GM12878 (cell line): ENCODE measurements around the gene TAF3.

- RAMPAGE, long total RNA = no peak
- RRBS, 2 experiments = no CpG with 5 or more reads among the region's 26 CpGs
CAGE:
- cytosol, long polyA minus RNA = no peak
- cytosol, long polyA plus RNA = no peak
- long polyA plus RNA = no peak
- nucleolus, long total RNA = no peak
- nucleus, long polyA plus RNA = no peak
- nucleus, long total RNA = no peak
Measured at GRCh38 chr10:7367168-7368088, 43.4 kb downstream of the SFMBT2 start.

GRCh38 chr10:7381580-7382032, 29.2 kb downstream of the SFMBT2 start:
- RAMPAGE, long total RNA = no peak
- RRBS, 2 experiments = no CpG with 5 or more reads among the region's 3 CpGs
CAGE:
- cytosol, long polyA minus RNA = no peak
- cytosol, long polyA plus RNA = no peak
- long polyA plus RNA = no peak
- nucleolus, long total RNA = no peak
- nucleus, long polyA plus RNA = no peak
- nucleus, long total RNA = no peak

DNA sequence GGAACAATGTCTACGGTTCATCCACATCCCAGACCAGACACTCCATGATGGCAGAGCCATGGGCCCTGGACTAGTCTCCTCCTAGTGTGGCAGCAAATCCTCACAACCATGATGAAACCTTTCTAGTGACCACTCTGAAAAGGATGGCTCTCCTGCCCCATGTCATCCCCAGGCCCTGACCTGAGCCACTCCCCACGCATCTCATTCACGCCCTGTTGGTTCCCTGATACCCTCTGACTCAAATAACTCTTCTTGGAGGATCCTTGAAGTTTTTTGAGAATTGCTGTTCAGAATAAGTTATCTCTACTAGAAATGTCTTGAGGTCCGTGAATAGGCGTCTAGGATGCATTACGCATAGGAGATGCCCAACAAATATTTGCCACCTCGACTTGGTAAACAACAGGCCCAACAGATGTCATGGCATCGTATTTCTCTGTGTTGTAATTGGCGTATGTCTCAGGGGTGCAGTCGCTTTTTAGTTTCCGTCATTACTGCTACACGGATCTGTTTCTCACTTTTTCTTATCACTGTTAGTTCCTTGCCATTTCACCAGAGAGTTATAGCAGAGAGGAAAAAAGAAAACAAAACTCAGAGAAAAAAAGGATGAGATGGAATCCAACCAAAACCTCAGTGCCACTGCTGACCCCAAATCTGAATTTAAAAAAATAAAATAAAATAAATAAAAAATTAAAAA, 72.9 kb upstream of the SFMBT2 start:
- RAMPAGE, long total RNA = no peak
- RRBS, 2 experiments = no CpG with 5 or more reads among the region's 12 CpGs
CAGE:
- cytosol, long polyA minus RNA = no peak
- cytosol, long polyA plus RNA = no peak
- long polyA plus RNA = no peak
- nucleolus, long total RNA = no peak
- nucleus, long polyA plus RNA = no peak
- nucleus, long total RNA = no peak

- RAMPAGE, long total RNA = no peak
- RRBS, 2 experiments = no CpG with 5 or more reads among the region's 9 CpGs
CAGE:
- cytosol, long polyA minus RNA = no peak
- cytosol, long polyA plus RNA = no peak
- long polyA plus RNA = no peak
- nucleolus, long total RNA = start-site peak on the minus strand at chr10:7484602-7484638, 5 reads
- nucleus, long polyA plus RNA = no peak
- nucleus, long total RNA = no peak
Measured at GRCh38 chr10:7484306-7484885, 73.6 kb upstream of the SFMBT2 start.

DNA sequence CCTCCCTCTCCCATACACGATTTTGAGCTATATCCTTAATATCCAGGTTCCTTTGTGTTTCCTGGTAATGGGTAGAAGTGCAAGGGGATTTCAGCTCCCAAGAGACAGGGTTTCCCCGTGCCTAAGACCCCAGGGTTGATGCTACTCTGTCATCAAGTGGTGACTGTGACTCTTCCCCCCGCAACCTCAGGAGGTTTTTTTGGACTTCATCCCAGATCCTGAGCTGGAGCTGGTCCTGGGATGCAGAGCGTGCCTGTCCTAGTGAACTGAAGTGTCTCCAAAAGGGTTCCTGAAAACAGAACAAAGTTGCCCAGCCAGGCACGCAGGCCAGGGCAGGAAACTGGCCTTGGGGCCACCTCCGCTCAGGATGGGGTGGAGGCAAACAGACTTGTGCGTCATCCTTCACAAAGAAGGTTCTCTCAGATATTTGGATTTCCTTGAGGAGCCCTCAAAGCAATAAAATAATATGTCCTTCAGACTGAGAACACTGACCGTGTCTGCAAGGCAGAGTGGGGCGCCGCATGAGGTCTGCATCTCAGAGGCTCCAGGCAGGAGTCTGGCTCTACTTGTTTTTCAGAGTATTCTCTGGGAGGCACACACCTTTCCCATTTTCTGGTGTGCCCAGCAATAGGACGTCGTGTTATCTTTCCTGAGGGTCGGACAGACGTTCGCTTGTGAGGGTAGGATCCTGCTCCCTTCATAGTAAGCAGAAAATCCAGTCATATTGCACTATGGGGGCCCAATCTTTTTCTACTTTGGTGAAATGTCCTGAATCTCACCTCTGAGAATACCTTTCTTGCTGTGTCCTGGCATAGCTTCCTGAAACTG, 118.8 kb downstream of the ITIH5 start:
- RAMPAGE, long total RNA = no peak
- RRBS, 2 experiments = no CpG with 5 or more reads among the region's 15 CpGs
CAGE:
- cytosol, long polyA minus RNA = no peak
- cytosol, long polyA plus RNA = no peak
- long polyA plus RNA = no peak
- nucleolus, long total RNA = no peak
- nucleus, long polyA plus RNA = no peak
- nucleus, long total RNA = no peak

GRCh38 chr10:7778727-7779130, 9.1 kb downstream of the KIN start:
- RAMPAGE, long total RNA = no peak
- RRBS, 2 experiments = no CpG with 5 or more reads among the region's 5 CpGs
CAGE:
- cytosol, long polyA minus RNA = no peak
- cytosol, long polyA plus RNA = no peak
- long polyA plus RNA = no peak
- nucleolus, long total RNA = no peak
- nucleus, long polyA plus RNA = no peak
- nucleus, long total RNA = no peak

DNA sequence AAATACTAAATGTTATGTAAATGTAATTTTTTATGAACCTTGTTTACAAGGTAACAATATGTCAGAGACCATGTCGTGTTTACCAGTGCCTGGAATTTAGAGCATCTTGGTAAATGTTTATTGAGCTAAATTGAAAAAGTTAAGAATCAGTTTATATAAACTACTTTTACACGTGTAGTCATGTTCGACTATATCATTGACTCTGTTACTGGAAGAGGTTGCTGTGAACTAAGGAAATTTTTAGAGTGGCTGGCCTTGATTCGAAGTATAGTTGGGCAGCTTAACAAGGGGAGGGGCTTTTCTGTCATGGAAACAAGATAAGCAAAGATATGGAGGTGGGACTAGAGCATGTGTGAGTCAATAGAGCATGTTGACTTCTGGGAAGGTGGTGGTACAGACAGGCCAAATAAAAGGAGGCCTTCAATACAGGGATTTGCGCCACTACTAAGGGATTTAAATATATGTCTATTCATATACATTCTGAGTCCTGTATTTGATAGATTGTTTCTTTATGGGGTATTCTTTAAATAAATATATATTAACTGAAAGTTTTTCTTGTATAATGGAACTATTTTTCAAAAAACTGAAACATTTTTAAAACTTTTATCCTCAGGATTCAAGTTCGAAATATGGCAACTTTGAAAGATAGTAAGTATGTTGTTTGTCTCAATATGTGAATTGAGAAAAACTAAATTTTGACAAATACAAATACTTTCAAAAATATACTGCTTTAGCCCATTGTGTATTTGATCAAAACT, 7.7 kb downstream of the ATP5F1C start:
- RAMPAGE, long total RNA = no peak
- RRBS, 2 experiments = no CpG with 5 or more reads among the region's 6 CpGs
CAGE:
- cytosol, long polyA minus RNA = no peak
- cytosol, long polyA plus RNA = no peak
- long polyA plus RNA = no peak
- nucleolus, long total RNA = no peak
- nucleus, long polyA plus RNA = no peak
- nucleus, long total RNA = no peak

DNA sequence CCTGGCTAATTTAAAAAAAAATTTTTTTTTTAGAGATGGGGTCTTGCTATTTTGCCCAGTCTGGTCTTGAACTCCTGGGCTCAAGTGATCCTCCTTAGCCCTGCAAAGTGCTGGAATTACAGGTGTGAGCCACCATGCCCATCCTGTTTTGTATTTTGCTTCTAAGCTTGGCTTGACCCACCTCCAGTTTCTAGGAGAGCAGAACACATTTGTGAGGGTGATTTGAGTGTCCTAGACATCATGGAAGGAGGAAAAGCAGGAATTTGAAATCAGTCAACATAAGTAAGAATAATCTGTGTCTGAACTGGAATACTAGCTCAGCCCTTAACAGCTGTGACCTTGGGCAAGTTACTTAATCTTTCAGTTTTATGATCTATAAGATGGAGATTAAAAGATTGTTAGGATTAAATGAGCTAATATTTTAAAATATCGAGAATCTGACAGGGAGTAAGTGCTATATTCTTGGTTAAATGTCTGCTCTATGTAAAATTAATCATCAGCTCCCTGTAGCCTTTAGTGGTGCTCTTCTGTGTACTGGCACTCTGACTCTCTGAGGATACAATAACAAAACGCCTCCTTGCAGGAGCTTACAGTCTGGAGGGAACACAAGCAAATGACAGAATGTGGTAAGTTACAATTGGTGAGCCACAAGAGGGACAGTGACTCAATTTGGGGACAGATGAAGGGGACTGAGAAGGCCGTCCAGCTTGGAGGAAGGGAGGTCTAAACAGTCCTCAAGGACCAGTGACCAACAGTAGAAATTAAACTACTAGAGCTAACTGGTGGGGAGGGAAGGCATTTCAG, 9.1 kb upstream of the TAF3 start:
- RAMPAGE, long total RNA = no peak
- RRBS, 2 experiments = no CpG with 5 or more reads among the region's 3 CpGs
CAGE:
- cytosol, long polyA minus RNA = no peak
- cytosol, long polyA plus RNA = no peak
- long polyA plus RNA = no peak
- nucleolus, long total RNA = no peak
- nucleus, long polyA plus RNA = no peak
- nucleus, long total RNA = no peak

GRCh38 chr10:7818184-7818974, at the start of gene TAF3:
TAF3 (plus strand) TSS chr10:7818505.
- RAMPAGE, long total RNA = start-site peak on the plus strand at chr10:7818503-7818529, 299 and 289 reads in 2 replicates
- RRBS, 2 experiments = 1 to 2% methylated on average over 16 to 22 of the region's 70 CpGs
CAGE:
- cytosol, long polyA minus RNA = start-site peak on the plus strand at chr10:7818511-7818534, 759 reads
- cytosol, long polyA plus RNA = no peak
- long polyA plus RNA = no peak
- nucleolus, long total RNA = start-site peak on the plus strand at chr10:7818504-7818534, 278 reads
- nucleus, long polyA plus RNA = no peak
- nucleus, long total RNA = no peak

DNA sequence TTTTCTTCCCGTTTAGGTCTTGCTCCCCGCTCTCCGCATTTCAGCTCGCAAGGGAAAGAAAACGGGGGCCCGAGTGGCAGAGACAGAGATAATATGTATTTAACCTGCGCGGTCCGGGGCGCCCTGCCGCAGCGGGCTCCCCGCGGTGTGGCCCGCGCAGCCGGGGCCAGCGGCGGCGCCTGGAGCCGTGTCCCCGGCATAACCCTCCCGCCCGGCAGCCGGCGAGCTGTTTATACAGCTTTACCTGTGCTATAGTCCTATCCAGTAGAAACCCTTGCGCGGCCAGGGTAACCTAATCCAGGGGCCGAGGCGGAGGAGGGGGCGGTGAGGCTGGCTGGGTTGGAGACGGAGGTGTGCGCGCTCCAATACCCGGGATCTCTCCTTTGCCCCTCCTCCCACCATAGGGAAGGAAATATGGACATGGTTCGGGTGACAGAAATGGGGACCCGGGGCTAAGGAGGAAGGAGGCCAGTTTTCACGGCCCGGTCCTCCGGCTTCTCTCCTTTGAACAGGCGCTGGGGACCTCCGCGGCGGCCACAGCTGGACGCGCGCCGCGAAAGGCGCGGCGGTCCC, 5.0 kb upstream of the GATA3 start:
- RAMPAGE, long total RNA = no peak
- RRBS, 2 experiments = 18 to 37% methylated on average over 19 to 21 of the region's 52 CpGs
CAGE:
- cytosol, long polyA minus RNA = no peak
- cytosol, long polyA plus RNA = no peak
- long polyA plus RNA = no peak
- nucleolus, long total RNA = no peak
- nucleus, long polyA plus RNA = no peak
- nucleus, long total RNA = no peak

DNA sequence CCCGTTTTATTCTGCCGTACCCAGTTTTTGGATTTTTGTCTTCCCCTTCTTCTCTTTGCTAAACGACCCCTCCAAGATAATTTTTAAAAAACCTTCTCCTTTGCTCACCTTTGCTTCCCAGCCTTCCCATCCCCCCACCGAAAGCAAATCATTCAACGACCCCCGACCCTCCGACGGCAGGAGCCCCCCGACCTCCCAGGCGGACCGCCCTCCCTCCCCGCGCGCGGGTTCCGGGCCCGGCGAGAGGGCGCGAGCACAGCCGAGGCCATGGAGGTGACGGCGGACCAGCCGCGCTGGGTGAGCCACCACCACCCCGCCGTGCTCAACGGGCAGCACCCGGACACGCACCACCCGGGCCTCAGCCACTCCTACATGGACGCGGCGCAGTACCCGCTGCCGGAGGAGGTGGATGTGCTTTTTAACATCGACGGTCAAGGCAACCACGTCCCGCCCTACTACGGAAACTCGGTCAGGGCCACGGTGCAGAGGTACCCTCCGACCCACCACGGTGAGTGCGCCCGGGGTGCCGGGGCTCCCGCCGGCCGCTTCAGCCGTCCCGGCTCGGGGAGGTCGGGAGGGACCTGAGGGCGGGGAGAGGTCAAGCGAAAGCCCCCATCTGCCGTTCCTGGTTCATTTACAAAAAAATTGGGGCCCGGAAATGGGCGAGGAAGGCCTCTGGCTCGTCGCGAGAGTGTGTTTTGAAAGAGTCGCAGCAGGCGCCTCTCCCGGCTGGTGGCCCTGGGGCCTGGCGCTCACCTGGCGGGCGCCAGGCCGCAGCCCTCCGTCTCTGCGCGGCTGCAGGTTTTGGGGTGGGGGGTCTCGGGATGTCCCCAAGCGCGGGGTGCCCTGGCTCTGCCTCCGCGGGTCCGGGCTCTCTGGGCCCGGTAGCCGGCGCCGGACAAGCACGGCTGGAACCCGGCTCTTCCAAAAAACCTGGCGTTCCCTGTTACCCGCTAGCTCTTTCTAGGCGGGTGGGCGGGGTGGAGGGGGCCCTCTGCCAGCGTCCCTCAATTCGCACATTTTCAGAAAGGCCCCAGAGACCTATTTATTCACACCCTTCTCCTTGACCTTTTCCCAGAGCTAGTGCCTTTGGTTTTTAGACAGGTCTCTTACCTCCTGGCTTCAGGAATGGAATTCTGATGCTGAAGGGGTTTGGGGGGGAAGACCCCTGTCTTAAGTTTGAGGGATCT, 1.3 kb downstream of the GATA3 start:
- RAMPAGE, long total RNA = no peak
- RRBS, 2 experiments = 16 to 32% methylated on average over 18 to 28 of the region's 91 CpGs
CAGE:
- cytosol, long polyA minus RNA = start-site peak on the plus strand centred at position 442 of the sequence, 7 bp wide, 16 reads
- cytosol, long polyA plus RNA = no peak
- long polyA plus RNA = no peak
- nucleolus, long total RNA = no peak
- nucleus, long polyA plus RNA = no peak
- nucleus, long total RNA = no peak

GRCh38 chr10:8059780-8060839, 5.6 kb downstream of the GATA3 start:
- RAMPAGE, long total RNA = no peak
- RRBS, 2 experiments = 56% methylated on average over 2 of the region's 22 CpGs; no CpG with 5 or more reads in 1 of the 2 experiments
CAGE:
- cytosol, long polyA minus RNA = no peak
- cytosol, long polyA plus RNA = no peak
- long polyA plus RNA = no peak
- nucleolus, long total RNA = no peak
- nucleus, long polyA plus RNA = no peak
- nucleus, long total RNA = no peak

DNA sequence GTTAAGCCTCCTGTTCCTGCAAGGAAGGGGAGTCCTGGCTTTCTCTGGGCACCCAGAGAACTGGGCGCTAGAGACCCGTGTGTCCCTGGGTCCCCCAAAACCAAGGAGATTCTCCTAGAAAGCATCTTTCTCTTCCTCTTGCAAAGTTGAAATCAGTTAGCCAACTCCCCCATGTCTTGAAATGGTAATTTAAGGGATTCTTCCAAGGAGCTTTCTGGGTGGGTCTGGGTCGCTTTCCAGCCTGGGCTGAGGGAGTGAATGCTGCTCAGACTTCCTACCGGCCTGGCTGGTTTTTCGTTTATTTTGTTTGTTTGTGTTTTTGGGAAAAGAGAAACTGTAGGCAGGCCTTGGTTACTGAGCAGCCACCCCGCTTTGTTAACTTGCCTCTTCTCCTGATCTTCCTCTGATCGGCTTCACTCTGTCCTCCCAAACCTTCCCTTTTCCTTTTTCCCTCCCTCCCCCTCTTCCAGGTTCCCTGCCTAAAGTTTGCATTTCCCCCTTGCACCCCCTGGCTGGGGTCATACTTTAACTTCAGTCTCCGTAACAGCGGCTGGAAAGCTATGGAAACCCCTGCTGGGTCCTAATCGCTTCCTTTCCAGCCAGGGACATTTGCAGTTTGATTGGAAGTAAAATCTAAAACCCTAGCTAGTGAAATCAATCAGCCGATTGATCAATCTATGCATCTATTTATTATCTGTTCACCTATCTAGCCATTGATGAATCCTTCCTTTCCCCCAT, 8.5 kb downstream of the GATA3 start:
- RAMPAGE, long total RNA = no peak
- RRBS, 2 experiments = no CpG with 5 or more reads among the region's 11 CpGs
CAGE:
- cytosol, long polyA minus RNA = no peak
- cytosol, long polyA plus RNA = no peak
- long polyA plus RNA = no peak
- nucleolus, long total RNA = no peak
- nucleus, long polyA plus RNA = no peak
- nucleus, long total RNA = no peak

DNA sequence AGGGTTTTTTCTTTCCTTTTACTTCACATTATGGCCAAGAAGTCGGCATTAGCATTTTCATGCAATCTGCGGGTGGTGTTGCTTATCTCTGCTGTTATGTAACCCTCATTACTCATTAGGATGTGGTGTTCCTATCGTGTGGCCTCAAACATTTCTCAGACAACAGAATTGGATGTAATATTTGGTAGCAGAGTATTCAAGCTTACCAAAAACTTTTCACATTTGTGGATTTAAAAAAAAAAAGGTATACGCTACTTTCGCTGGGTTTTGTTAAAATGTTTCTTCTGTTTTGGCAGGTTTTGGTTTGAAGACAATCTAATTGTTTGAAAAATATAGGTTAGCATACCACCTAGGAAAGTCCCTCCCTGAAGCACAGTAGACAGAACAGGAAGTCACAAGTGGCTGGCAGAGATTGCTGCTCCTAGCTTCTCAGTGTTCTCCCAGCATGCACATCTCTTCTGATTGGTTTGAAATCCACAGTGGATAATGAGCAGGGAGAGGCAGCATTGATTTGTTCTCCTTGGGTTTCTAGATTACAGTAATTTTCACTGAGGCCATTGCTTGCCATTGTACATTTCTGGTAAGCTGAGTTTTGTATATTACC, 128.8 kb downstream of the GATA3 start:
- RAMPAGE, long total RNA = no peak
- RRBS, 2 experiments = no CpG with 5 or more reads among the region's 5 CpGs
CAGE:
- cytosol, long polyA minus RNA = no peak
- cytosol, long polyA plus RNA = no peak
- long polyA plus RNA = no peak
- nucleolus, long total RNA = no peak
- nucleus, long polyA plus RNA = no peak
- nucleus, long total RNA = no peak

GRCh38 chr10:8296015-8296540, 241.6 kb downstream of the GATA3 start:
- RAMPAGE, long total RNA = no peak
- RRBS, 2 experiments = no CpG with 5 or more reads among the region's 13 CpGs
CAGE:
- cytosol, long polyA minus RNA = no peak
- cytosol, long polyA plus RNA = no peak
- long polyA plus RNA = no peak
- nucleolus, long total RNA = no peak
- nucleus, long polyA plus RNA = no peak
- nucleus, long total RNA = no peak

GRCh38 chr10:8402351-8402903, 347.9 kb downstream of the GATA3 start:
- RAMPAGE, long total RNA = no peak
- RRBS, 2 experiments = no CpG with 5 or more reads among the region's 9 CpGs
CAGE:
- cytosol, long polyA minus RNA = no peak
- cytosol, long polyA plus RNA = no peak
- long polyA plus RNA = no peak
- nucleolus, long total RNA = no peak
- nucleus, long polyA plus RNA = no peak
- nucleus, long total RNA = no peak

DNA sequence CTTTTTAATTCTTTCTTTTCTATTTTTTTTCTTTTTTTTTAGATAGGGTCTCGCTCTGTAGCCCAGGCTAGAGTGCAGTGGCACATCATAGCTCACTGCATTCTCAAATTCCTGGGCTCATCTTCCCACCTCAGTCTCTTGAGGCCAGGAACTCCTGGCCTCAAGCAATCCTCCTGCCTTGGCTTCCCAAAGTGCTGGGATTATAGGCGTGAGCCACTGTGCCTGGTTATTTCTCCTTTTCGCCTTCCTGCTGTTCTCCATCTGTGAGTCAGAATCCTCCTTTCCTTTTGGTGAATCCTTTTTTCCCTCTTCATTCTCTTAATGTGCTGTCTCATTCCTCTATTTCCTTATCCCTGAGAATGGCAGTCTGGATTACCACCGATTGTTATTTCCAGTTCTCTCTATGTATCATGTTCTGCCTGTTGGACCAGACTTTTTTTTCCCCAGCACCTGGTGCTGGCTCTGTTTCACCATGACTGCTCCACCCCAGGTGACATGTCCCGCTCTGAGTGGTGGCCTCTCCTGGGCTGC, 399.7 kb downstream of the GATA3 start:
- RAMPAGE, long total RNA = no peak
- RRBS, 2 experiments = no CpG with 5 or more reads among the region's 5 CpGs
CAGE:
- cytosol, long polyA minus RNA = no peak
- cytosol, long polyA plus RNA = no peak
- long polyA plus RNA = no peak
- nucleolus, long total RNA = no peak
- nucleus, long polyA plus RNA = no peak
- nucleus, long total RNA = no peak

DNA sequence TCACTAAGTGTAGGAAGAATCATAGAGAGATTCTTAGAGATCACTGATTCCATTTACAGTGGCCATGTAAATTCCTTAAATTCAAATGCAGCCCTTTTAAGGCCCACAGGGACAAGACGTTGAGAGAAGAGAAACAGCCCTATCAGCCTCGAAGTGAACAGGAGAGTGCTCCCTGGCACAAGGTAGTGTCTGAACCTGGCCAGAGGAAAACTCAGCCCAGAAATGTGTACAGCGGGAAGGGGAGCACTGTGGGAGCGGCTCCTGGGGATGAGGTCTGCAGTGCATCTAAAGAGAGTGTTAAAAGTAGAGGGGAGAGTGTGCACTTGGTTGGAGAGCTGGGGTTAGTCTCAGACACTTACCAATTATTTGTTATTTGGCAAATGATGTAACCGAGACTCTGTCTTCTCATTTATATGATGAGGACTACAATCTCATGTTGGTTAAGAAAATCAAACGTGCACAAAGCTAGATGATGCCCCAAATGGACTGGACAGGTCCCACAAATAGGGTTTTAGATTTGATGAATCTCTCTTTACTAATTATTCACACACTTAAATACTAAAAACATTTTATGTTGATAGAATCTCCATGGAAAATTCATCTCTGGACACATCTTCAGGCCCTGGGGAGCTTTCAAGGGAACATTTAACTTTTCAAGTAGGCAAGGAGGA, 962.4 kb downstream of the GATA3 start:
- RAMPAGE, long total RNA = no peak
- RRBS, 2 experiments = no CpG with 5 or more reads among the region's 6 CpGs
CAGE:
- cytosol, long polyA minus RNA = no peak
- cytosol, long polyA plus RNA = no peak
- long polyA plus RNA = no peak
- nucleolus, long total RNA = no peak
- nucleus, long polyA plus RNA = no peak
- nucleus, long total RNA = no peak

DNA sequence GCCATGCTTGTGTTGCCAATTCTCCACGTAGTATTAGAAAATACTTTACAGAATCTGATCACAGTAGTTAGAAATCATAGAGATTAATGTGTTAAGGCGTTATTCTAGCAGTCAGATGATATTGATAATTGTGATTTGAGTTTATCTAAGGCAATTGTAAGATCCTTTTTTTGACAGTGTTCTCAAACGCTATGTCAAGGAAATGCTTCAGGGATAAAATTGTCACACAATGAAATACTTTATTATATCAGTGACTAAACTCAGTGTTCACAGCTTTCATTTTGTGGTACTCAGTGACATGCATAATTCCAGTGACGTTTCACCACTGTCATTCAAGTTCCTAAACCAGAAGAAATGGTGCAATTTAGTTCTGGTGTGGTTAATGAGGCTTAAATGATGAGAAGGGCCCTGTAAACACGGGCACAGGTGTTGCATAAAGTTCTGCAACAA, 1246.9 kb downstream of the GATA3 start:
- RAMPAGE, long total RNA = no peak
- RRBS, 2 experiments = no CpG with 5 or more reads among the region's 5 CpGs
CAGE:
- cytosol, long polyA minus RNA = no peak
- cytosol, long polyA plus RNA = no peak
- long polyA plus RNA = no peak
- nucleolus, long total RNA = no peak
- nucleus, long polyA plus RNA = no peak
- nucleus, long total RNA = no peak

GRCh38 chr10:10644385-10644943, 373.2 kb upstream of the CELF2 start:
- RAMPAGE, long total RNA = no peak
- RRBS, 2 experiments = no CpG with 5 or more reads among the region's 8 CpGs
CAGE:
- cytosol, long polyA minus RNA = no peak
- cytosol, long polyA plus RNA = no peak
- long polyA plus RNA = no peak
- nucleolus, long total RNA = no peak
- nucleus, long polyA plus RNA = no peak
- nucleus, long total RNA = no peak